Psoas muscle (tissue), 2 donors: ENCODE measurements around a stretch of chr1.

DNA sequence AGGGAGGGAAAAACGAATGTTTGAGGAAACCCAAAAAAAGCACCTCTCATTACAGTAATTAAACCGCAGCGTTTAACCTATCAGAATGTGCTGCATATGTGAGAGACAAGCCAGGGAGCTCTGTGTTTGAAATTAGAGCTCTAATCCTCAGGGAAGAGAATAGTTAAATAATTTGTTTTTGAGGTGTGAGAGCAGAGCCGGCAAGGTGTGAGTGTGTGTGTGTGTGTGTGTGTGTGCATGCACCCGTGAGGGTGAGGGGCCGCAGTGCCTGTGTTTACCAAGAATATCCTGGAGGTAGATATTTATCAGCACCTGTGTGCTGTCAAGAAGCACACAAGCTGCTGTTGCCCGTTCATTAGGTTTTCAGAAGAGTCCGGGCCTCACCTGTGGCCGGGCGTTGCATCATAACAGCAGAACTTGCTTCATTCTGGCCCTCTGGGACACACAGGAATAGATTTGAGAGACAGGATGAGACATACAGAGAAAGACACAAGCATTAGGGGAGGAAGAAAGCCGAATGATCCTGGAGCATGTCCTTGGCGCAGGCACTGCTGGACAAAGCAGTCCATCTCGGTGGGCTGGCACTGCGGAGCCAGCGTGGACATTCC is 80.8 kb downstream of the PEX14 start:
- PRO-cap, 2 experiments, result no peak in any of the 2 experiments

- PRO-cap, 2 experiments, result no peak in any of the 2 experiments
Measured at GRCh38 chr1:10557345-10557691, 82.6 kb downstream of the PEX14 start.

DNA sequence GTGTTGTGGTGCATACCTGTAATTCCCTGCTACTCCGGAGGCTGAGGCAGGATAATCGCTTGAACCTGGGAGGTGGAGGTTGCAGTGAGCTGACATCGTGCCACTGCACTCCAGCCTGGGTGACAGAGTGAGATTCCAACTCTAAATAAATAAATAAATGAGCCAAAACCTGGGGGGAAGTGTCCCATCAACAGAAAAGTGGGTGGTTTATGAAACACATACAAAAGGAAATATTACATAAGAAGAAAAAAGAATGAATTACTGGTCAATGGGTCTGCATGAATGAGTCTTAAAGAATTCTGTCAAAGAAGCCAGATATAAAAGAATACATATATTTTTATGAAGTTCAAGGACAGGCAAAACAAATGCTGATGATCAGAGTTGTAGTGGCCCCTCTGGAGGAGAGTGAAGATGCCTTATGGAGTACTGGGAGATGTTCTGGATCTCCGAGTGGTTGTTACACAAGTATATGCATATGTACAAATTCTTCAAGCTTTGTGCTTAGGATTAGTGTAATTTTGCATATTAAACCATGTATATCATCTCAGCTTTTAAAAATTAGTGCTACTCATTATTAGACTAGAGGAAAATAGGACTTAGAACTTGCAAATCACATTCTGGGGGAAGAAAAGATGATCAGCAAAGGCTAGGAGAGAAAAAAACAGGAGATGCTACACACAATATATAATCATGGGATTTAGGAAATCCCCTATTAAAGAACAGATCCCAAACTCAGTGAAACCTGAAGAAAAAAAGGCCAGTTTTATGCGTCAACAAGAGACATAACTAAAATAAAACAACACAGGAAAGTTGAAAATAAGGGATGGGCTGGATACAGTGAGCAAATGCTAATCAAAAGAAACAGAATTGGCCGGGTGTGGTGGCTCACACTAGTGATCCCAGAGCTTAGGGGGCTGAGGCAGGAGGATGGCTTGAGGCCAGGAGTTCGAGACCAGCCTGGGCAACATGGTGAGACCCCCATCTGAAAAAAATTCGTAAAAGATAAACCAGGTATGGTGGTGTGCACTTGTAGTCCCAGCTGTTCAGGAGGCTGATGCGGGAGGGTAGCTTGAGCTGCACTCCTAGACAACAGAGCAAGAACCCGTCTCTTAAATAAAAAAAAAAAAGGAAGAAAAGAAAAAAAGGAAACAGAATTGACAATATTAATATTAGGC is 99.6 kb downstream of the PEX14 start:
- PRO-cap, 2 experiments, result no peak in any of the 2 experiments

GRCh38 chr1:10634323-10635124 is 159.8 kb downstream of the PEX14 start:
- PRO-cap, 2 experiments, result no peak in any of the 2 experiments

- PRO-cap, 2 experiments, result no peak in any of the 2 experiments
Measured at GRCh38 chr1:10648767-10649966, 147.3 kb downstream of the CASZ1 start.

GRCh38 chr1:10671845-10672570 is 124.4 kb downstream of the CASZ1 start:
- PRO-cap, 2 experiments, result no peak in any of the 2 experiments

- PRO-cap, 2 experiments, result no peak in any of the 2 experiments
Measured at GRCh38 chr1:10675027-10675684, 121.3 kb downstream of the CASZ1 start.

DNA sequence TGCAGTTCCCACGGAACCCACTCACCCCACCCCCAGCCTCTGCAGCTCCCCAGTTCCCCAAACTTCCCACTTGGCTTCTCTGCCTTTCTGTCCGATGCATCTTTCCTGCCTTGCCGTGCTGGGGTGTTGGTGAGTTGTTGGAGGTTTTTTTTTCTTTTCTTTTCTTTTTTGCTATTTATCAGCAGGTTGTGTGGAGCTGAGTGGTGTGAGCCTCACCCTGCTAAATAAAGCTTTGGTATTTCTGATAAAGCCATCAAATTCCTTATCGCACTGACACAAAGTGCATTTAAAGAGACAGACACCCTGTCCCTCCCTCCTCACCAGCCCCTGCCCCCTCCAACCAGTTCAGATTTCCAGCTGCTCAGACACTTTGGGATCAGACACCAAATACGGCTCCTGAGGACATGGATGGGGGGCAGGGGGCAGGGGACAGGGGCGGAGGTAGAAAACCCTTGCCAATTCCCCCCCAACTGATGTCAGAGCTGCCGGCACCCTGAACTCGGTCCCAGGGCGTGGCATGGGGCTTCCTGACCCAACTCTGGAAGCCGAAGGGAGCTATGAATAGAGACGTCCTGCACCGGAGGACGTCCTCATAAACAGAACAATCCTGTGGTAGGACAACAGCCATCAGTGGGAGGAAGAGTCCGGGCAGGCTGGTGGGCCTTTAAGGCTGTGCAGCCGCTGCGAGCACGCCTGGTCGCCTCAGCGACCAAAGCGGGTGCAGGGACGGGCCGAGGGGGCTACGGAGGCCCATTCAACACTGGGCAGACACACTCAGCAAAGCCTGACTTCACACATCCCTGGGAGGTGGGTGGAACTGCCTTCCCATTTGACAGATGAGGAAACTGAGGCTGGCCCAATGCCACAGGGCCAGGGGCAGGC is 79.0 kb downstream of the CASZ1 start:
- PRO-cap, 2 experiments, result no peak in any of the 2 experiments

DNA sequence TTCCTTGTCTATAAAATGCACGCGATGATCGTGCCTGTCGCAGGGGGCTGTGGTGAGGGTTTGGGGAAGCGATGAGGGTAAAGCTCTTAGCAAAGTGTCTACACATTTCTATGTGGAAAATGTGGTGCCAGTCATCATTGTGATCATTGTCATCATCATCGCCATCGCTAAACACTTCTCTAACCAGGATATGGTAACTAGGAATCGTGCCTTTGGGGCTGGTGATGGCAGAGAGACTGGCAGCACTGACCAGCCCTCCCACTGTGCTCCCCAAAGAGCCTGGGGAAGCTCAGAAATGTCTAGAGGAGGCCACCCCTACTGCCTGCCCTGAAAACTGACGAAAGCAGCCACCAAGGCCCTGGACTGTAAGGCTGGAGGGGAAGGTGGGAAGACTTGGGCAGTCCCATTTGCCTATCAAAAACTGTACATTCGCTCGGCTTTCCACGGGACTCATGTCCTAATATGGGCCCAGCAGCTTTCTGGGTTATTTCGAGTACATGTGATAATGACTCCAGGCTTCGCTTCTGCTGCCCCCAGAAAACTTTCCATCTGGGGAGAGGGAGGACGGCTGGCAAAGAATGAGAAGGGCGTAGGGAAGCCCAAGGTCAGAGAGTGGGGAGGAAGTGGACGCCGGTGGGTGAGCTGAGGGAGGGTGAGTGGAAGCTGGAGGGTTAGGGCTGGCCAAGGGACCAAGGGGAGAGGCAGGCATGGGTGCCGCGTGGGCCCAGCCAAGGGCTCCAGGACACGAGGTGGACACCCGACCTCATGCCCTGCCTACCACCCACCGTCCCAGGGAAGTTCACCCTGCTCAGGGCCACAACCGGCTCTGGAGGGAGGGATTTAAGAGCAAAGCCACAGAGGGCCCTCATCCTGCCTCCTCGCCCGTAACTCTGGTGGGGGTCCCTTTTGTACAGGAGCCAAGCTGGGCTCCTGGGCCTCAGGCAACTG is 76.0 kb downstream of the CASZ1 start:
- PRO-cap, 2 experiments, result no peak in any of the 2 experiments

- PRO-cap, 2 experiments, result no peak in any of the 2 experiments
Measured at GRCh38 chr1:10736612-10737126, 59.8 kb downstream of the CASZ1 start.

GRCh38 chr1:10759173-10760338 is 36.9 kb downstream of the CASZ1 start:
- PRO-cap, 2 experiments, result no peak in any of the 2 experiments

GRCh38 chr1:10791476-10792674 is 4.6 kb downstream of the CASZ1 start:
- PRO-cap, 2 experiments, result peak in 2 of 2 experiments; most common plus-strand start chr1:10791734 (in 1); most common minus-strand start chr1:10791578 (in 2)

DNA sequence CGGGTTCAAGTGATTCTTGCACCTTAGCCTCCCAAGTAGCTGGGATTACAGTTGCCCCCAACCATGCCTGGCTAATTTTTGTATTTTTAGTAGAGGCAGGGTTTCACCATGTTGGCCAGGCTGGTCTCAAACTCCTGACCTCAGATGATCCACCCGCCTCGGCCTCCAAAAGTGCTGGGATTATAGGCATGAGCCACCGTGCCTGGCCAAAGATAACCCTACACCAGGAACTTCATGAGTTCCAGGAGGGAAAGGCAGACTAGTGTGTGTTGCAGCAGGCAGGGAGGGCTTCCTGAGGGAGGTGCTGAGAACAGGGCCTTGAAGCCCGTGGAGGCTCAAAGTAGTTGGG is 21.7 kb upstream of the CASZ1 start:
- PRO-cap, 2 experiments, result no peak in any of the 2 experiments

DNA sequence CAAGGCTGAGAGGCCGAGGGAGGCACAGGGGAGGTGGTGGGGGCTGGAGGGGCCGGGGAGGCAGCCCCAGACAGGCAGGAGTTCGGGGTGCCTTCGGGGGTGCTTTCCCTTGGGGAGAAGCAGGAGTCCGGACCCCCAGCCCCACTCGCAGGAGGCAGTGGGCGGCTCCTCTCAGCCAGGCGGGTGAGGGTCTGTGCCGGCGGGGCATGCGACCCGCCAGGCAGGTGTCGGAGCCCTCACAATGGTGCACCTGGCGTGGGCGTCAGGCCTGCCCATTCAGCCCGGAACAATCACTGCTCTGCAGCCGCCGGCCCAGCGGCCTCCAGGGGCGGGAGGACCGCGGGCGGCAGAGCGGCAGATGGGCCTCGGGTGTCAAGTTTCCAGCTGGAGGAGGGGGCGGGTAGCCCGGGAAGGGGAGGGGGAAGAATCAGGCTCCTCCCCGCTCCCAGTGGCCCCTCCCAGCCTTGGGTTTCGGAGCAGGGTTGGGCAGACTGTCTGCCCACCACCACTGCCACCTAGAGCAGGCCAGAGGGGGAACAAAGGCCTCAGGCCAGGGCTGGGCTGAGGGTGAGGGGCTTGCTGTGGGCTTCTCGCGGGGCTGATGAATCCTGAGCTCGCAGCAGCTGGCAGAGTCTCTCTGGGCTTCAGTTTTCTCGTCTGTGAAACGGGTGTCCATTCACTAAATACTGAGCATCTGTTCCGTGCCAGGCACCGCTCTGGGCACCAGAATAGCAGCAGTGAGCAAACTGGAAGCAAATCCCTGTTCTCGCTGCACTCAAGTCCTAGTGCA is 39.4 kb upstream of the CASZ1 start:
- PRO-cap, 2 experiments, result no peak in any of the 2 experiments

DNA sequence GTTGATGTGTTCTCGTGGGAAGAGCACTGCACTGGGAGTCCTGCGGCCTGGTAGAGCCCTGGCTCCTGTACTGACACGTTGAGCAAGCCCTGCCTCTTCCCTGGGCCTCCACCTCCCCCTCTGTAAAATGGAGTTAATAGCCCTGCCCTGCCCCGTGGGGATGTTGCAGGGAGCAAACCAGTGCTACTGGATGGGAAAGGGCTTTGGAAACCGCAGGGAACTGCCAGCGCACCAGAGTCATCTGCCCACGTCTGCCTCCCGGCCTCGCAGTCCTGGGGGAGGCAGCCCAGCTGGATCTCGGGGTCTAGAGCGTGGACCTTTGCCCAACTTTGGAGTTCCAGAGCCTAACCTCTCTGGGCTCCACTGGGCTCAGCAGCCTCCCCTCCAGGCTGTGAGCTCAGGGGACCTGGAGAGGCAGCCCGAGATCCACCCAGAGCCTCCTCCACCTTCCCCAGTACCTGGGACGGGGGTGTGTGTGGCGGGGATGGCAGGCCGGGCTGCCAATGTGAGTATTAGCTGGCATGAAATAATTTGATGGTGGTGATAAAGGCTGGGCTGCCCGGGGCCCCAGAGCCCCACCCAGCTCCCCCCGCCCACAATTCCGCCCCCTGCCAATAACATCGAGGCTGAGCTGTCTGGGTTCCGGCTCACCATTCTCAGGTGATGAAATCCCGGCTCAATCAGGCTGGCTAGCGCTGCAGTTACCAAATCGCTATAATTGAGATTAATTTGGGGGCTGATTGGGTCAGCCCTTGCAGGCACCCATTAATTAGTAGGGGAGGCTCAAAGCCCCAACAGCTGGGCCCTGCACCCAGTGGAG is 81.8 kb downstream of the C1orf127 start:
- PRO-cap, 2 experiments, result no peak in any of the 2 experiments

DNA sequence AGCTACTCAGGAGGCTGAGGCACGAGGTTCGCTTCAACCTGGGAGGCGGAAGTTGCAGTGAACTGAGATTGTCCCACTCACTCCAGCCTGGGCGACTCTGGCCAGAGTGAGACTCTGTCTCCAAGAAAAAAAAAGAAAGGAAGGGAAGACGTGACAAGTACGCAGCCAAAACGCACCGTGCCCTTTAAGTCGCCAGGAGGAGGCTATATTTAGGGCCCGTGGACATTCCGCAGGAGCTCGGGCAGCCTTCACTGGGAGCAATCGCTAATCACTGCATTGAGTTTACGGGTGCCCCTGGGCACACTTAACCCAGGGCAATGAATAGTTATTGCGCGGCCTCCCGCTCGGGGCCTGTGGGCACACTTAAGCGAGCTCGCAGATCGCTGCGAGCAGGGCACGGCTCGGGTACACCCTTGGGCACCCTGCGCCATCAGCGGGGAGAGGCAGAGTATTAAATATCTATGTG is 21.6 kb downstream of the C1orf127 start:
- PRO-cap, 2 experiments, result peak in 2 of 2 experiments; most common plus-strand start position 232 of the sequence (in 1)

DNA sequence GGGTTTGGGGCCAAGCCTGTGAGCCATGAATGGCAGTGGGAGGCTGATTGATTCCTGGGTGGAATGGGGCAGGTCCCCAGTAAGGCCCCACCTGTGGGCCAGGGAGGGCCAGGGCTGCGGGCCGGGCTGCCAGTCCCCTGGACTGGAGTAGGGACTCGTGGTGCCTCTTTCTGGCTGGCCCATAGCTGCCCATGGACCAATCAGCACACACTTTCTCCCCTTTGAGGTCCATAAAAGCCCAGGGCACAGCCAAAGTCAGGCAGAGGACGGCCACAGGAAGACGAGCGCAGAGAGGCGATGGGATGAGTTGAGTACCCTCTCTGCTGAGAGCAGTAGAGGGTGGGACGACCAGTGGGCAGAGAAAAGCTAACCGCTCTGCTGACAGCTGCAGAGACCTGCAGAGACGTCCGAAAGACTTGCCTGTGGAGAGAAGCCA is 7.8 kb downstream of the C1orf127 start:
- PRO-cap, 2 experiments, result peak in 2 of 2 experiments; most common plus-strand start position 262 of the sequence (in 2)

DNA sequence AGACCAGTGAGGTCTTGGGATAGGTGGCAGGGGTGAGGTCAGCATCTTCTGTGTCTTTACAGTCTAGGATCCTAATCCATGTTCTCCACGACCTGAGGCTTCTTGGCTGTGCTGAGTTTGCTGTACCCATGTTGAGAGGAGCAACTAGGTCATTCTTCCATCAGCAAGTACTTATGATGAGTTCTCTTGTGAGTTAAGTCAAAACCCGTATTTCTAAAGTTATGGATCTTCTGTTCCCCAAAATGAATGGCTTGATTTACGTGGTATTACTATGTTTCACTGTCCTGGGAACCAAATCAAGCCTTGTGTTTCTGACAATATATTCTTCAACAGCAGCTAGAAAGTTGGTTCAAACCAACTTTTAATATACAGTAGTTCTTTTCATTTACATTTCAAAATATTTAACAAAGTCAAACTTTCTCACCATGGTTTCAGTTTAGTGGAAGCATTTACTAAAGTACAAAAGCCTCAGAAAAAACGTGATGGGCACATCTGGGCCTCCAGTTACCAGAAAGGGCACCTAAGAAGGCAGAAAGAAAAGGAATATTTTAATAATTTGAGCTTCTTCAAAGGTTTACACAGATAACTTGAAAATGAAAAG is 7.4 kb upstream of the EXOSC10 start:
- PRO-cap, 2 experiments, result no peak in any of the 2 experiments

DNA sequence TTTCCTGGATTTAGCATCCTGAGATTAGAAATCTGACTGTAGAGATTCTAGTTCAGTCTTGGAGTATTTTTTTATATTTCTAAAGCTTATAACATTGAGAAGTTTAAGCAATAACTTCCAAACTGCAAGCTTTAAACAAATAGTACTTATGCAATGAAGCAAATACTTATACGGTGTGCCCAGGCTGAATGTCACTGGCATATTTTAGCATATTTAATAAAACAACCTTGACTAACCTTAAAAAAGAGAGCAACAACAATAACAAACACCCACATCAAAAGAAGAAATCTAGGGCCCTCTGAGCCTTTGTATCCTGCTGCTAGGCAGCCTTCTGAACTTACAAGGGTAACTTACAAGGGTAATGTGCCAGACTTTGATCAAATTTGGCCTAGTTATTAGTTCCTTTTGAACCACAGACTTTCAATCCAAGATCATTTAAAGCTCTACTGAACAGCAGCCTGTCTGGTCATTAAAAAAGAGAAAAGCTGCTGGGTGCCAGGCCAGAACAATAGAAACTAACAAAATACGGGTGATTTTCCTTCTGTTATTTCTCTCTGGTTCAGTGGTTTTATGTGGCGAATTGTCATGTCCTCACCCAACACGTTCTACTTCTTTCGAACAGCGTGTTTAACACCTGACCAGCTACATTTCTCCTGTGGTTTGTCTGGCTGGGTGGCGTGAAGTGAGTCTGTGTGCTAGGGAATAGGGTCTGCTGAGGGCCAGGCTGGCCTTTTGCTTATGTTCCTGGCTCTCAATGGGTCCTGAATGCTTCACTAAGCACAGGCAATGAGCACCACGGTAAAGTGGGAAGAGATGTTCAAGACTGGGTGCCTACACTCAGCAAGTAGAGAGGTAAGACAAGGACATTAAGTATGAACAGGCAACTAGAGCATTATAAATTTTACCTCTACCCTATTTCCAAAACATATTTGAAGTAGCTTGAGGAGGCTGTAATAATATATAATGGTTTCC is 16.1 kb downstream of the MTOR start:
- PRO-cap, 2 experiments, result no peak in any of the 2 experiments

DNA sequence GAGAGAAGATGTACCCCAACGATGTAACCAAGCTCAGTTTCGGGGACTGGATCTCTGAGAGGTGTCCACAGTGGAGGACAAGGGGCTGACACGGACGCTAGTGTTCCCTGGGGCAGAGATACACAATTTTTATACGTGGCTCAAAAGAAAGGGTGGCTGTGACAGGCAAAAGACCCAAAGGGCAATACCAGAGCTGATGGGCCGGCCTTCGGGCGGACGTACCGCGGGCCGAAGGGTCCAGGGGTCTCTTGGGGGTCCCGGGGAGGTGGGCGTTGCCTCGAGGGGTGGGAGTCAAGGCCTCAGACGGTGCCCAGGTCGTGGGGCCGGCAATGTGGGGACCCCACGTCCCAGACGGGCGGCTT is 370 bp downstream of the MTOR start:
- PRO-cap, 2 experiments, result no peak in any of the 2 experiments